ENCODE measurements around a stretch of chr9.

DNA sequence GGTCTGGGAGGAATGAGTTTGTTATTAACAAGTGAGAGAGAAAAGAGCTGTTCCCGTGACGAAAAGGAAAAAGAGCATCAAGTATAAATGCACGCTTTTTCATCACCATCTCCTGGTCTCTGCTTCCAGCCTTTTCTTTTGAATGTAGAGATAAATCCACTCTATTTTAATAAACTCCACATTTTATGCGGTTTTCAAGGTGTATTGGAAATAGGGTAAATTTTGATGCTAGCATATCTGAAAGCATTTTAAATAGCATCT, 25.2 kb upstream of the RAPGEF1 start:
- PRO-cap, result no peak
- RRBS, result no CpG with 5 or more reads among the region's 4 CpGs

GRCh38 chr9:132240717-132241824, 79.2 kb downstream of the NTNG2 start:
- PRO-cap, result no peak
- RRBS, result 14% methylated on average over 25 of the region's 100 CpGs

GRCh38 chr9:132241825-132242966, 80.3 kb downstream of the NTNG2 start:
- PRO-cap, result no peak
- RRBS, result 22% methylated on average over 40 of the region's 97 CpGs

- PRO-cap, result no peak
- RRBS, result no CpG with 5 or more reads among the region's 8 CpGs
These were observed 39.2 kb downstream of the SETX start for GRCh38 chr9:132315198-132316301.

GRCh38 chr9:132548935-132549572, 33.4 kb upstream of the BARHL1 start:
- PRO-cap, result no peak
- RRBS, result no CpG with 5 or more reads among the region's 14 CpGs

GRCh38 chr9:132669339-132669805, 411 bp downstream of the DDX31 start:
- PRO-cap, result bidirectional peak, plus-strand start at chr9:132669752, minus-strand start at chr9:132669590
- RRBS, result under 1% methylated on average over 12 of the region's 26 CpGs

DNA sequence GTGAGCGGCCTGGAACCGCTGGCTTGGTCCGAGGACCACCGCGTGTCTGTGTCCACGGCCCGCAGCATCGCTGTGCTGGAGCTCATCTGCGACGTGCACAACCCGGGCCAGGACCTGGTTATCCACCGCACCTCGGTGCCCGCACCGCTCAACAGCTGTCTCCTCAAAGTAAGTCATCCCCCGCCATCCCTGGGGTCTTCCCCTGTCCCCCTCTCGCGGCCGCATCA, 437 bp downstream of the GTF3C4 start:
- PRO-cap, result no peak
- RRBS, result no CpG with 5 or more reads among the region's 19 CpGs

DNA sequence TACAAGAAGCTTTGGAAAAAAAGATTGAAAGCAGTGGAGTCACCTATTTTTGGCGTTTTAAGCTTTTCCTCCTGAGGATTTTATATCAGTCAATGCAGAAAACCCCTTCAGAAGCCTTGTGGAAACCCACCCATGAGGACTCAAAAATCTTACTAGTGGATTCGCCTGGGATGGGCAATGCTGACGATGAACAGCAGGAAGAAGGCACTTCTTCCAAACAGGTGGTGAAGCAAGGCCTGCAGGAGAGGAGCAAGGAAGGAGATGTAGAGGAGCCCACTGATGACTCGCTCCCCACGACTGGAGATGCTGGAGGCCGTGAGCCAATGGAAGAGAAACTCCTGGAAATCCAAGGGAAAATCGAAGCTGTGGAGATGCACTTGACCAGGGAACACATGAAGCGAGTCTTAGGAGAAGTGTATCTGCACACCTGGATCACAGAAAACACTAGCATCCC, 9.1 kb downstream of the GTF3C4 start:
- PRO-cap, result no peak
- RRBS, result no CpG with 5 or more reads among the region's 8 CpGs

GRCh38 chr9:132873276-132873780, 4.8 kb downstream of the AK8 start:
- PRO-cap, result no peak
- RRBS, result no CpG with 5 or more reads among the region's 9 CpGs

- PRO-cap, result no peak
- RRBS, result no CpG with 5 or more reads among the region's 22 CpGs
These were observed 7.7 kb upstream of the CEL start for GRCh38 chr9:133054017-133054585.

GRCh38 chr9:133107349-133107714, 13.7 kb downstream of the RALGDS start:
- PRO-cap, result no peak
- RRBS, result no CpG with 5 or more reads among the region's 11 CpGs

DNA sequence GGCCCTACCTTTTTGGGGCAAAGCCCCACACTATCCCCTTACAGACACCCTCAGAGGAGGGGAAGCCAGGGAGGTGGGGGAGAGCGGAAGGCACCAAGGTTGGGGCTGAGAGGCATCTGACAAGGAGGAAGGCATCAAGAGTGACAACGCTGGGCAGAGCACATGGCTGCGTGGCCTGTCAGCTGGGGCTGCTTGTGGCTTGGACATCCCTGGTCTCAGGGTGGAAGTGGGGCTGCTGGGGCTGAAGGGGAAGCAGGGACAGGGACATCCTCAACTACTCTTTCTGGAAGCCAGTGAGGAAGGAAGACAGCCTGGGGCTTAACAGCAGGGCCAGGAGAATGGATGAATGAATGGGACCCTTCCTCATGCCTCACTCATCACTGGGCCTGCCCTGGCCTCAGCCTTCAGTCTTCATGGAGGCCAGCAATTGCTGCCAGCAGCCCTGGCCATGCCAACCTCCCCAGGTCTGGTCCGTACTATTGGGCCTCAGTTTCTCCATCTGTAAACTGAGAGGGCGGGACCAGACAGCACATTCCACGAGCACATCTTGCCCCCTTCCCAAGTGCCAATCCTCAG, 976 bp upstream of the RALGDS start:
- PRO-cap, result no peak
- RRBS, result no CpG with 5 or more reads among the region's 6 CpGs

- PRO-cap, result no peak
- RRBS, result no CpG with 5 or more reads among the region's 3 CpGs
These were observed 19.1 kb upstream of the RALGDS start for GRCh38 chr9:133140195-133140470.

GRCh38 chr9:133233592-133234572, 24.8 kb upstream of the OBP2B start:
- PRO-cap, result no peak
- RRBS, result 62% methylated on average over 3 of the region's 39 CpGs

- PRO-cap, result no peak
- RRBS, result 90% methylated on average over 4 of the region's 30 CpGs
These were observed 45.9 kb upstream of the OBP2B start for GRCh38 chr9:133254569-133255730.

GRCh38 chr9:133256590-133257617, 47.9 kb upstream of the OBP2B start:
- PRO-cap, result no peak
- RRBS, result no CpG with 5 or more reads among the region's 32 CpGs

GRCh38 chr9:133272901-133273725, 62.9 kb downstream of the SURF6 start:
- PRO-cap, result no peak
- RRBS, result no CpG with 5 or more reads among the region's 14 CpGs

DNA sequence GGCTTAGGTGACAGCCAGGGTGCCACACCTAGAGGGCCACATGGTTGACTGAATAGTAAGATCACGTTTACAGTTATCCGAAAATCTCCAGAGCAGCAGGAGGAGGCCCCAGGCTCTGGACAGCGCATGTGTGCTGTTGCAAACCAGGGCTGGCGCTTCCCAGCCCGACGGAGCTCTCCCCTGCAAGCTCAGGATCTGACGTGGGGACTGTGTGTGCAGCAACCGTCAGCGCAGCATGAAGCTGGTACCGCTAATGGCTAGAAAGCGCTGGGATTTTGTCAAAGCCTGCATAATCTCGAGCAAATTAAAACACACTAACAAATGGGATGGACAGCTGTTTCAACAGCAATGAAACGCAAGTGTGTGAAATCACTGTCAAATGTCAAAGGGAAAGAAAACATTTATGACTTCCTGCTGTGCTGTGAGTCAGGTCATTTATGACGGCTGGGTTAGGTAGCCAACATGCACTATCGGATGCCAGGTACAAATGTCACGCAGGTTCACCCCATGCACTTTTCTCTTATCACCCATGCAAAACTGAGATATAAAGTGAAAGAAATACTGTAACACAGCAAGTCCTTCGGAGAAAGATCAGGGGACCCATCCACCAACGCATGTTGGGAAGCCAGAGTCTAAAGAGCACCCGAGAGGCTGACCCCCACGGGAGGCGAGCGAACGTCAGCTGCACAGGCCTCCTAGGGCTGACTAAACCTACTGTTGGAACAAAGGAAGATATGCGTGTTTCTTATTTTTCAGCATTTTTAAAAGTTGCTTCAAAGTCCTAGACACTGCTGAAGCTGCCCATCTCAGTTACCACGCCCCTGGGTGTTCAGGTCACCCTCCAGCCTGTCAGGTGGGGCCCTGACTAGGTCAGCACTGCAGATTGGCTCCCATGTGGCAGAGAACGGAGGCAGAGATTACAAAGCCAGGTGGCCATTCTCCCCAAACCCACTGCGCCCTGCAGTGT, 7.3 kb downstream of the SURF4 start:
- PRO-cap, result no peak
- RRBS, result no CpG with 5 or more reads among the region's 27 CpGs

- PRO-cap, result no peak
- RRBS, result 50% methylated on average over 5 of the region's 30 CpGs
These were observed 7.4 kb downstream of the ADAMTS13 start for GRCh38 chr9:133429525-133429916.

DNA sequence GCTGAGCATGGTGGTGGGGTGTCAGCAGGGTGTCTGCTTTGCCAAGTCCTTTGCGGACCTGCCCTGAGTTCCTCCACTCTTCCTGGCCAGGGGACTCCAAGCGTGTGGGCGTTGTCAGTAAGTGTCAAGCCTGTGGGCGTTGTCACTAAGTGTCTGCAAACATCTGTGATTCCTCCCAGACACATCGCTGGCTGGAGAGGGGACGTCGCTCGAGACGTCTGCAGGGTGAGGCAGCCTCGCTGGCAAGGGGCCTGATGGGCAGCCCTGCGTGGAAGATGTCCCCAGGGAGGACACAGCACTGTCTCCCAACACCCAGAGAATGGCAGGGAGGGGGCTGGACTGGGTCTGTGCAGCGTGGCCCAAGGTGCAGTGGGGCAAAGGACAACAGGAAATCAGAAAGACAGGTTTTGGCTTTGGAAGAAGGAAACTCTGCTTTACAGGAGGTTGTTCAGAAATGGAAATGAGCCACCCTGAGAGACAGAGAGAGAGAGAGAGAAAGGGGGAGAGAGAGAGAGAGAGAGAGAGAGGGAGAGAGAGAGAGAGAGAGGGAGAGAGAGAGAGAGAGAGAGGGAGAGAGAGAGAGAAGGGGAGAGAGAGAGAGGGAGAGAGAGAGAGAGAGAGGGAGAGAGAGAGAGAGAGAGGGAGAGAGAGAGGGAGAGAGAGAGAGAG, 28.9 kb downstream of the ADAMTSL2 start:
- PRO-cap, result no peak
- RRBS, result no CpG with 5 or more reads among the region's 12 CpGs